AG04450 (cell line): ENCODE results near the genes MOGAT1 and ACSL3.

GRCh38 chr2:221792957-221793605 is 221.0 kb upstream of the EPHA4 start:
- CAGE, long polyA plus RNA: no peak
- RRBS: no CpG with 5 or more reads among the region's 9 CpGs

DNA sequence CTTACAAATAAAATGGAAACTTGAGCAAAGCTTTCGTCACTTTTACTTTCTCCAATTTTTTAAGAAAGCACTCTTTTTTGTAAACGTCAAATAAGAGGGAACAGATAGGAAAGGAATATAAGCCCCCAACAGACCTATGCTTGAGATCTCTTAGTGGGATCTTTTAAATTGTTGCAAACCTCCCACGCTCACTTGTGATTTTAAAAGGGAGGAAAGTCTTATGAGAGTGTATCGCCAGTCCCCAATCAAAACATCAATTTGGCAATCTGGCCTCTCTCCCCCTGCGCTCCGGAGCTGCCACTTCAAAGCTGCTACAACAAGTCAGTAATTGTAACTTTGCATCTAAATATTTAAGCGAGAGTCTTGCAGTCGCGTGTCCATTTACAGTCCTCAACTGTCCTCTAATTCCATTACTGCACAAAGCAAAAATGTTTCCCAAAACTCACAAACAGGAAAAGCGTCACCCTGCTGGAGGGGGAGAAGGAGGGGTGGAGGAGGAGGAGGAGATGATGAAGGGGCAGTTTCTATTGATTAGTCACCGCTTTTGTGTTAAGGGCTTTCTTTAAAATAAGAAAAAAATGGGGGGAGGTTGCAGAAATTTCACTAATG is 8.4 kb downstream of the PAX3 start:
- CAGE, long polyA plus RNA: no peak
- RRBS: no CpG with 5 or more reads among the region's 11 CpGs

DNA sequence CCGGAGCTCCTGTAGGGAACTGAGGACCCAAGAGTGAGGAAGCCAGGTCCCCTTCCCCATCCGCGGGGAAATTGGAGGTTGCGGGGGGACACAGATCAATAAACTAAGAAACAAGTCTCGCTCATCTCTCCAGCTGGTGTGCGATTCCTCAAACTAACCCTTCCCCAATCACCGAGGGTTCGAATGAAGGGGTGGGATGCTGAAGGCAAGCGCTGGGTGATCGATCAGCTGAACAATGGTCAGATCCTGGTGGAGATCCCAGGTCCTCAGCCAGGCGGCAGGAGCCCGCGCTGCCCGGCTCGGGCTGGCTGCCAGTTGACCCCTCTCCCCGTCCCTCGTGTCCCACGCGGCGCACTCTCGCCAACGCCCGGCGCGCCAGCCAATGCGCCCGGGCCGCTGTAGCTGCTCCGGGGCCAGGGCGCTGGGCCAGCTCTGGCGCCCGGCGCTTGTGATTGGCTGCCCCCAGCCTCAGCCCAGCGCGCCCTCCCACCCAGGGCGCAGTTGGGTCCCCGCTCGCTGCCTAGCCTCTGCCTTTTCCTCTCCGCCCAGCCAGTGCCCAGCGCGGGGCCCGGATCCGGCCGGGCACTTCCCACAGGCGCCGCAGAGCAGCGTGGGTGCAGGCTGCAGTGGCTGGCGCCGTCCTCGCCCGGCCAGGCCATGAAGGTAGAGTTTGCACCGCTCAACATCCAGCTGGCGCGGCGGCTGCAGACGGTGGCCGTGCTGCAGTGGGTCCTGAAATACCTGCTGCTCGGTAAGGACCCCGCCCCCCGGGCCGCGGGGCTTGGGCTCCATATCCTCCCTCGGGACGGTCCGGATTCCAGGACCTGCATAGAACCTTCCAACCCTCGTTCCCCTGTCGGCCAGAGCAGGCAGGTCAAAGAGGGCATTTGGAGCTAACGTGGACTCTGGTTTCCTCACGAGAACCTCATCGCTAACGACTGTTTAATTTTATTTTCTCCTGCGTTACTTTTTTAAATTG is at the start of gene MOGAT1:
Gene MOGAT1 (plus strand): TSS at position 530 of the 979 bp plus-strand sequence.
- CAGE, long polyA plus RNA: no peak
- RRBS: 6% methylated on average over 25 of the region's 72 CpGs

DNA sequence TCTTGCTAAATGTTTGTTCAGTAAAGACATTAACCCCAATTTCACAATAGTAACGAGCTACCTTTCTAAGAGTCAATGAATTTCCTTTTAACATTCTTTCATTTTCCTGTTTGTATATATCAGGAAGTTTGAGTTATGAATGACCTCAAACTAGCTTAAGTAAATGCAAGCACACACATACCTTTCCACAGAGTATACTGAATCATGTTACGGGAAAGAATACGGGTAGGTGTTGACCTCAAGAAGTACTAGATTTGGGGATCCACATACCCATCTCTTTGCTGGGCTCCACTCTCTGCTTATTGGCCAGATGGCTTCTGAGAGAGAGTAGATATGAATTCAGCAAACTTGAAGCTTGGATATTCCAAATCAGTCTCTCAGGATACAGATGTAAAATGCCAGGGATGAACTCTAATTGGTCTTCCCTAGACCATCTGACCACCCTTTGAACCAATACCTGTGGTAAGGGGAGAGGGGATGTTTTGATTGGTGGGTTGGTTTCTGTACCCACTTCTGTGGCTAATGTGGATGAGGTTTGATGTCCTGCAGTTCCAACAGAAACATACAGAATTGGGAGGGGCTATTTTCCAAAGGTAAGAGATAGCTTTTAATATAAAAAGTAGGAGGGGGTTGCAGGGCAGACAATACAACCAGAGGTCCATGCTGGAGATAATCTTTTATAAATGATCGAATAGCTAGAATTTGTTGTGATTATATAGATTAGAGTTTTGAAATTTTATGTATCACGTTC is 18.0 kb upstream of the ACSL3 start:
- CAGE, long polyA plus RNA: no peak
- RRBS: no CpG with 5 or more reads among the region's 5 CpGs

DNA sequence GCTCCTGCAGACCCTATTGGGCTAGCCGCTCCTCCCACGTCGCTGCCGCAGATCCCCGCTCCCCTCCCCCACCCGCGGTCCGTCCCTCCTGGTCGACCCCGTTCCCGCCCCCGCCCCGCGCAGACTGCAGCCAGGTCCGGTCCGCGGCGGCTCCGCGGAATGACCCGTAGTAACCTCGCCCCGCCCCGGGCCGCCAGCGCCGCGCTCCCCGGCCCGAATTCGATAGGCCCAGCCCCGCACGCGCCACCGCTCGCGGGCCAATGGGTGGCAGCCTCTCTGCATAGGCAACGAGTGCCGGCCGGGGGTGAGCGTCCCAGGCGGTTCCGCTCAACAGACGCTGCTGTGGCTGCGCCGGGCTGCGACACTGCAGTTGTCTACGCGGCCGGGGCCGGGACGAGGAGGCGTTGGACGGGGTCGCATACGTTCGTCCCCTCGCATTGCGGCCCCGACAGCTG is at the start of gene ACSL3:
Gene ACSL3 (plus strand): TSS at position 333 of the 455 bp plus-strand sequence.
- CAGE, long polyA plus RNA: start-site peak on the plus strand centred at position 324 of the sequence, 91 bp wide, 245 and 32 reads in 2 replicates
- RRBS: 1% methylated on average over 34 of the region's 60 CpGs

DNA sequence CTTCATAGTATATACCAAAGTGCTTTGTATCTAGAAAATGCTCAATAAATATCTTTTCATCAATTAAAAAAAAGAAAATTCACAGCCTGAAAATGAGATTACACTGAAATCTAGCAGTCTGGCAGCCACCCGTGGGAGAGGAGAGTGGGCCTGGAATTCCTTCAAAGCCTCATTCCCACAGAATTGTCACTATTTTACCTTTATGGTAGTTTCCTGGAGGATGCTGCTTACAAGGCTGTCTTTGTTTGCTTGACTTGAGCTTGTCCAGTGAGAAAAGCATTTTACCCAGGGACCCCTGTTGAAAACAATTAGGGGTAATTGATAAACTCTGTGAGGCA is 13.3 kb upstream of the KCNE4 start:
- CAGE, long polyA plus RNA: no peak
- RRBS: no CpG with 5 or more reads among the region's 1 CpG

DNA sequence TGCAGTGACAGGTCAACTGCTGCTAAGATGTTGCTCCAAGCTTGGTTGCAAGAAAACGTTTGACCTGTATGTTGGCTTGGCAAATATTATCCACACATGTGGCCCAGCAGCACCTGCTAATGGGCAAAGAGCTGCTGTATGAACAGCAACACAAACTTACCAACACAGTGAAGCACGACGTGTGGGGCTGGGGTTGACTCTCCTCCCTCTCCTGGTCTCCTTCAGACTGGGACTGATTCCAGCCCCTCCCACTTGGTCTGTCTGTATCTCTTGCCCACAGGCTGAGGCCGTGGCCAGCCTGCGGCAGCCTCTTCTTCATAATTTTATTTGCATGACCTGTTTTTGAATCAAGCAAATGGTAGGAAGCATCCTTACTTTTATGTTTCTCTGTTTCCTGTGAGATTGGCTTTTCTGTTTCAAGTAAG is 3.9 kb downstream of the KCNE4 start:
- CAGE, long polyA plus RNA: no peak
- RRBS: no CpG with 5 or more reads among the region's 5 CpGs

DNA sequence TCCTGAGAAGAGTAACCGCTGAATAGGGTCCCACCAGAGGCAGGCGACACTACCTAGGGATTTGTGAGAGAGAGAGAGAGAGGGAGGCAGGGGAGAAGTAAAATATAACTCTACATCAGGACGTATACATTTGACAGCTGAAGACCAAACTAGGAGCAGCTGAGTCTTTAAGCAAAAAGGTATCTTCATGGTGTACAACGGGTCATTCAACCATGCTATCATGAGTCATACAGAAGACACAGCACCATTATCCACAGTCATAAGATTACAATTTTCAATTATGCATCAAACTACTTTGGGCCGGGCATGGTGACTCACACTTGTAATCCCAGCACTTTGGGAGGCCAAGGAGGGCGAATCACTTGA is 49.6 kb downstream of the WDFY1 start:
- CAGE, long polyA plus RNA: no peak
- RRBS: no CpG with 5 or more reads among the region's 6 CpGs

GRCh38 chr2:224001213-224002032 is 37.7 kb downstream of the SERPINE2 start:
- CAGE, long polyA plus RNA: no peak
- RRBS: no CpG with 5 or more reads among the region's 23 CpGs

DNA sequence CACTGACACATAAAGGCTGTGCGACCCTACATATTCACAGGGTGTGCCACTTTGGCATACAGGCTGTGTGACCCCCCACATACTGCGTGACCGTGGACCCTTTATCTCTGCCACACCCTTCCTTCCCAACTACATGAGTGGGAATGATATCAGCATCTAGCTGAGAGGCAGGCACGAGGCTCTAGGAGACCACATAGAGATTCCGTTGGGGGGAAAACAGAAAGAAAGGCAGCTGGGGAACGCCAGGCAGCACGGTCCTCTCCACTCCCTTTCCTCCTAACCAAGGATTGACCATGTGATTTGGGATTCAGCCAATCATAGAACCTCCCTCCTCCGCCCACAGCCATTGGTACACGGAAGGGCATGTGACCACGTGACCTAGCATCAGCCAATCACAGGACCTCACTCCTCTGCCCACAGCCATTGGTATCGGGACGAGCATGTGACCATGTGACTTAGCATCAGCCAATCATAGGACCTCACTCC is 7.9 kb downstream of the SERPINE2 start:
- CAGE, long polyA plus RNA: no peak
- RRBS: no CpG with 5 or more reads among the region's 12 CpGs

DNA sequence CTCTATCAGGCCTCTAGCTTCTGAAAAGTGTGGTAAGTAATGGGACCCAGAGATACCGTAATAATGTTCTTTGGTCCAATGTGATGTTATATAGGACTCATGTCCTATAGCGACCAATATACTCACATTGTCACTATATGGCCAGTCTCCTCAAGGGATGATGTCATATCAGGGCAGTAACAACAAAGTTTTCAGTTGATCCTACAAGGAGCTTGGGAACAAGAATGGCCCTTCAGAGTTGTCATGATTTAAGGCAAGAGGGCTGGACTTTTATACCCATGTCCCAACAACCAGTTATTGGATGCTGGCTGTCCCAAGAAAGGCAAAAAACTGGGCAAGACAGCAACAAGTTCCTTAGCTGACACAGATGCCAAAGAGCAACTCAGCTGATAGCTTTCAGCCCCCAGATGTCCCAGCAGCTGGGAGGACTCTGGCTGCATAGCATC is 33.2 kb upstream of the SERPINE2 start:
- CAGE, long polyA plus RNA: no peak
- RRBS: no CpG with 5 or more reads among the region's 2 CpGs

- CAGE, long polyA plus RNA: no peak
- RRBS: no CpG with 5 or more reads among the region's 2 CpGs
These were observed 47.6 kb upstream of the SERPINE2 start for GRCh38 chr2:224086649-224087159.

- CAGE, long polyA plus RNA: no peak
- RRBS: no CpG with 5 or more reads among the region's 3 CpGs
These were observed 106.8 kb upstream of the SERPINE2 start for GRCh38 chr2:224145841-224146353.

GRCh38 chr2:224221580-224221905 is 180.4 kb downstream of the FAM124B start:
- CAGE, long polyA plus RNA: no peak
- RRBS: no CpG with 5 or more reads among the region's 5 CpGs

GRCh38 chr2:224440895-224441589 is 39.1 kb upstream of the FAM124B start:
- CAGE, long polyA plus RNA: no peak
- RRBS: no CpG with 5 or more reads among the region's 7 CpGs

- CAGE, long polyA plus RNA: no peak
- RRBS: no CpG with 5 or more reads among the region's 4 CpGs
These were observed 66.2 kb downstream of the CUL3 start for GRCh38 chr2:224518753-224519620.

DNA sequence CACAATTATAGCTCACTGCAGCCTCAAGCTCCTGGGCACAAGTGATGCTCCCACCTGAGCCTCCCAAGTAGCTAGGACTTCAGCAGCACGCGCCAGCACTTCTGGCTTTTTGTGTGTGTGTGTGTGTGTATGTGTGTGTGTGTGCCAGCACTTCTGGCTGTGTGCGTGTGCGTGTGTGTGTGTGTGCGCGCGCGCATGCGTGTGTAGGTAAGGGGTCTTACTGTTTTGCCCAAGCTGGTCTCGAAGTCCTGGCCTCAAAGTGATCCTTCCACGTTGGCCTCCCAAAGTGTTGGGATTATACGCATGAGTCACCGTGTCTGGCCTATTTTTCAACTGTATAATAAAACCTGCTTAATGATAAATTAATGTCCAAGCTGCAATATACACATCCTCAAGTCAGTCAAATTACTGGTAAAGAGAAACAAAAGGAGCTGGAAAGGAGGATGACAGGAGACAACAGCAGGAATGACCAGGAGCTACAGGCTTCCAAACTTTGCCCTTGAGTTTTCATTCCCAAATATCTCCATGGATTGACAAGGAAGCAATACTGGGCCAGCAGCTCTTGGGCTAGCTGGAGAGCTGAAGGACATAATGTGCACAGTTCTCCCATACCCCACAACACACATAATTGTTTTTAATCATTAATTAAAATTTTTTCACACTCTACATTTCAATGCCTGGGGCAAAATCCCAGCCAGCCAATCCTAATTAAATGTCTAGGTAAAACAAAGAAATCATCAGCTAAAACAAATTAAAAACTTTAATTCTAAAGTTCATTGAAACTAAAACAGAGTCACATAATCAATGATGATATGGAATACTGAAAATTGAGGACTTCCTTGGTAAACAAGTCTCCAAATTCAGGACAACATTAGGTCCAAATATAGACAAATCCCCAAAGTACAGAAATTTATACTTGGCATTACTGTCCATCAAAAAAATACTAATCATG is 42.5 kb downstream of the CUL3 start:
- CAGE, long polyA plus RNA: no peak
- RRBS: no CpG with 5 or more reads among the region's 13 CpGs

- CAGE, long polyA plus RNA: no peak
- RRBS: no CpG with 5 or more reads among the region's 3 CpGs
These were observed 5.1 kb downstream of the CUL3 start for GRCh38 chr2:224580028-224580399.

DNA sequence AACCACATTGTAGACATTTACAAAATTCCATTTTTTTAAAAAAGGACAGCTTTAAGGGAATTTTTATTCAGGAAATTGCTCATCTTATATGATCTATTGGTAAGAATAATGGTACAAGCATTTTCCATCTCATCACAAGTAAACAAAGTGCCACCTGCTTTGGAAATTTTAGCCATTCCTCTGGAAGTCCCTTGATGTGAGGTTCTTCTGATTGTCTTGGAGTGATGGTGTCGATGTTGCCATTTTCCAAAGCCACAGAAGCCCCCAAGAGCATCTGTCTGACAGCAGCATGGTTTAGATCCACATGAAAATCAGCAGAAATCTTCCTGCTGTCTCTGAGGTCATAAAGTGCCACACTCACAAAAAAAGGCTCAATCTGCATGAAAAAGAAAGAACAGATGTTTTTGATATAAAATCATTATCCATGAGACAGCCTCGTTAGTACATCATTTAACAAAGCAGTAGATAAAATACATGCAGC is 148.6 kb upstream of the CCDC195 start:
- CAGE, long polyA plus RNA: no peak
- RRBS: no CpG with 5 or more reads among the region's 2 CpGs

DNA sequence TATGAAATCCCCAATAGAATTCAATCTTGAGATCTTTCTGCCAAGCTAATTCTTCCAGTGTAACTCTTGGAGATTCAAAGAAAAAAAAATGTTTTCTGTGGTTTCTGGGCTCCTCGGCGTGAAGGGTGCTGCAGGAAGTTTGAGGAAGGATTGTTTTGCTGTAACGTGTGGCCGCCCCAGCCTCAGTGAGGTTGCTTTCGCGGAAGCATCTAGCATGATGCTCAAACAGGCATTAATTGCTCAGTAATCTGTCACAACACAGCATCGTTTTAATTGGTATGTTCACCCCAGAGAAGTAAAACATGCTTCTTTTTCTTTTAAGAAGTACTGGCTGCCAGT is 58.9 kb downstream of the DOCK10 start:
- CAGE, long polyA plus RNA: no peak
- RRBS: no CpG with 5 or more reads among the region's 7 CpGs